Amniotic epithelial cell (primary cell): ENCODE results near the genes BEND5, CDKN2C and C1orf185.

- RRBS: no CpG with 5 or more reads among the region's 4 CpGs
Observed at GRCh38 chr1:47871636-47872258, 125.4 kb downstream of the TRABD2B start.

DNA sequence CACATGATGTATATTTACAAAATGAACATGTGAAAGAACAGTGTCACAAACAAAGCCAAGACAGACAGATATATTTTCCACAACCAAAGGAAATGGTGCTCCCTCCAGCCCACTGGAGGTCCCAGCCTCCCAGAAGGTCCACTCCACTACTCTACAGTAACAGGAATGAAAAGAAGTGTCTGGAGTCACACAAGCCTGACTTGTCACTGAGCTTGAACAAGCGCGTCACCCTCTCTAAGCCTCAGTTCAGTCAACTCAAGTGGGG is 121.3 kb downstream of the TRABD2B start:
- RRBS: no CpG with 5 or more reads among the region's 2 CpGs

DNA sequence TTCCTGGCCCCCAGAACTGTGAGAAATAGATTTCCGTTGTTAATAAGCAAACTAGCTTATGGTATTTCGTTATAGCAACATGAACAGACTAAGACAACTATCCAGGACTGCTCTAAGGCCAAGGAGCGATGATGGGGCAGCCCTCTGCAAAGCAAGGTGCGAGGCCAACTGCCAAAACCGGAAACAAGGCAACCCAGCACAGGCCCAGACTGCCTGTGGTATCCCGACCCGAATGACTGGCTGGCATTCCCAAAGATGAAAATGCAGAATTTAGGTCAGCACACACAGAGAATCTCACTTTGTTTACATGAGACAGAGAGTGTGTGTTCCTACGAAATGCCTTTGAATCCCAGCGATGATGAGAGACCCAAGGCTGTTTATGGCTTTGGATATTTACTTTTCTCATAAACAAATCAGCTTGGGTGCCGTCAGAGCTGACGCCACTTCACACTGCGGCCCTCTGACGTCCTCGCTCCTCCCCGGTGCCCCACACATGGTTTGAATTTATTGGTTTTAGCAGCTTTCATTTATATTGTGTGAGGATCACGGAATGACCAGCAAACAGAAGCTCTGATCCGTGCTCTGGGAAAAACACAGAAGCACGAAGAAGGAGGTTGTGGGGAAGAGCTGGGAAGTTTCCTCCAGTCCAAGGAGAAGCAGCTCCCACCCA is 18.8 kb downstream of the TRABD2B start:
- RRBS: no CpG with 5 or more reads among the region's 18 CpGs

- RRBS: no CpG with 5 or more reads among the region's 7 CpGs
Observed at GRCh38 chr1:48253187-48254087, 30.9 kb downstream of the SLC5A9 start.

GRCh38 chr1:48472323-48472654 is 285 bp upstream of the SPATA6 start:
- RRBS: no CpG with 5 or more reads among the region's 14 CpGs

GRCh38 chr1:48776242-48777292 is at the start of gene BEND5:
TSS of gene BEND5 (minus strand) at chr1:48776891.
- RRBS: 4% methylated on average over 8 of the region's 83 CpGs

DNA sequence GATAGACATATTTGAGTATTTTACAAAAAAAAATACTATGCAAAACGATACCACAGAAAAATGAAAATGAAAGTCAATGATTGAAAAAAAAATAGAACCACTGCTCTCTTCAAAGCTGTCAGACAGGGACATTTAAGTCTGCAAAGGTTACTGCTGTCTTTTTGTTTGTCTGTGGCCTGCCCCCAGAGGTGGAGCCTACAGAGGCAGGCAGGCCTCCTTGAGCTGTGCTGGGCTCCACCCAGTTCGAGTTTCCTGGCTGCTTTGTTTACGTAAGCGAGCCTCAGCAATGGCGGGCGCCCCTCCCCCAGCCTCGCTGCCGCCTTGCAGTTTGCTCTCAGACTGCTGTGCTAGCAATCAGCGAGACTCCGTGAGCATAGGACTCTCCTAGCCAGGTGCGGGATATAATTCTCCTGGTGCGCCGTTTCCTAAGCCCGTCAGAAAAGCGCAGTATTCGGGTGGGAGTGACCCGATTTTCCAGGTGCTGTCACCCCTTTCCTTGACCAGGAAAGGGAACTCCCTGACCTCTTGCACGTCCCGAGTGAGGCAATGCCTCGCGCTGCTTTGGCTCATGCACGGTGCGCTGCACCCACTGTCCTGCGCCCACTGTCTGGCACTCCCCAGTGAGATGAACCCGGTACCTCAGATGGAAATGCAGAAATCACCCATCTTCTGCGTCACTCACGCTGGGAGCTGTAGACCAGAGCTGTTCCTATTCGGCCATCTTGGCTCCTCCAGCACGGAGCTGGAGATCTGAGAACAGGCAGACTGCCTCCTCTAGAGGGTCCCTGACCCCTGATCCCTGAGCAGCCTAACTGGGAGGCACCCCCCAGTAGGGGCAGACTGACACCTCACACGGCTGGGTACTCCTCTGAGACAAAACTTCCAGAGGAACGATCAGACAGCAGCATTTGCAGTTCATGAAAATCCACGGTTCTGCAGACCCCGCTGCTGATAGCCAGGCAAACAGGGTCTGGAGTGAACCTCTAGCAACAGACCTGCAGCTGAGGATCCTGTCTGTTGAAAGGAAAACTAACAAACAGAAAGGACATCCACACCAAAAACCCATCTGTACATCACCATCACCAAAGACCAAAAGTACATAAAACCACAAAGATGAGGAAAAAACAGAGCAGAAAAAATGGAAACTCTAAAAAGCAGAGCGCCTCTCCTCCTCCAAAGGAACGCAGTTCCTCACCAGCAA is 480.8 kb upstream of the BEND5 start:
- RRBS: no CpG with 5 or more reads among the region's 35 CpGs

GRCh38 chr1:50110122-50110575 is 1.4 kb downstream of the ELAVL4 start:
- RRBS: no CpG with 5 or more reads among the region's 10 CpGs

- RRBS: no CpG with 5 or more reads among the region's 7 CpGs
Observed at GRCh38 chr1:50927643-50928548, 32.2 kb downstream of the FAF1 start.

DNA sequence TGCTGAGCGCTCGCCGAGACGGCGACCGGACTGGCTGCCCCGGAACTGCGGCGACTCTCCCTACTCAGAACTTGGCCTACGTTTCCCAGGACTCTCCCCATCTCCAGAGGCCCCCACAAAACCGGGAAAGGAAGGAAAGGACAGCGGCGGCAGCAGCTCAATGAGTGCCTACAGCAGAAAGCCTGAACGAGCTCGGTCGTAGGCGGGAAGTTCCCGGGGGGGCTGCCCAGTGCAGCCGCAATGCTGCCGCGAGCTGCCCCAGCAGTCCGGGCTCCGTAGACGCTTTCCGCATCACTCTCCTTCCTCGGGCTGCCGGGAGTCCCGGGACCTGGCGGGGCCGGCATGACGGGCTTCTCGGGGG is 936 bp upstream of the CDKN2C start:
- RRBS: 2% methylated on average over 27 of the region's 32 CpGs

- RRBS: no CpG with 5 or more reads among the region's 15 CpGs
Observed at GRCh38 chr1:50969895-50970335, at the start of gene CDKN2C. TSS of gene CDKN2C (plus strand) at chr1:50970245.

- RRBS: no CpG with 5 or more reads among the region's 3 CpGs
Observed at GRCh38 chr1:50979082-50979530, 9.1 kb downstream of the CDKN2C start.

DNA sequence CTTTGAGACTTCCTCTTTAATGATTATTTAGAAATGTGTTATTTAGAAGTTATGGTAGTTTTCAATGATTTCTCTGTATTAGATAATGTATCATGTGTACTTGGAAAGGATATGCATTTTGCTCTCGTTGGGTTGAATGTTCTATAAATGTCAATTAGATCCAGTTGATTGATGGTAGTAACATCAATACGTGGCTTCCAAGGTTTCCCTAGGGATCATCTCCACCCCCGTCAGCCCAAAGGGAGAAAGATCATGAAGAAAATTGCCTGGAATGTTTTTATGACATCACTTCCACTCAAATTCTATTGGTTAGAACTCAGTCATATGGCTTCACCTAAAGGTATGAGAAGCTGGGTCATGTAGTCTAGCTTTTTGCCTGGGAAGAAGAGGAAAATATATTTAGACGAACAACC is at the start of gene C1orf185:
C1orf185 (plus strand) TSS at position 319 of the 413 bp plus-strand sequence.
- RRBS: no CpG with 5 or more reads among the region's 4 CpGs

DNA sequence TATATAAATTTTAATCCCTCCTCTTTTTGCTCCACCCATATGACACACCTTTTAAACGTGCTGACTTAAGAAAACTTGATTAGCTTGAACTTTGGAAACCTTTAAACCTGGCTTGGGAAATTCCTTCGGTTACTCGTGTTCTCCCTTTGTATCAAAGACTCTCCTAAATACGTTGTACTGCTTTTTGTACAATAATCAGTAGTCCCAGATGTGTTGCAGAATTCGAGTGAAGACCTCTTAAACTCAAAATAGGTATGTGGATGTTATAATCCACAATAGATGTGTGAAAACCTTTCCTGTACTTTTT is 1.3 kb downstream of the RNF11 start:
- RRBS: no CpG with 5 or more reads among the region's 5 CpGs

DNA sequence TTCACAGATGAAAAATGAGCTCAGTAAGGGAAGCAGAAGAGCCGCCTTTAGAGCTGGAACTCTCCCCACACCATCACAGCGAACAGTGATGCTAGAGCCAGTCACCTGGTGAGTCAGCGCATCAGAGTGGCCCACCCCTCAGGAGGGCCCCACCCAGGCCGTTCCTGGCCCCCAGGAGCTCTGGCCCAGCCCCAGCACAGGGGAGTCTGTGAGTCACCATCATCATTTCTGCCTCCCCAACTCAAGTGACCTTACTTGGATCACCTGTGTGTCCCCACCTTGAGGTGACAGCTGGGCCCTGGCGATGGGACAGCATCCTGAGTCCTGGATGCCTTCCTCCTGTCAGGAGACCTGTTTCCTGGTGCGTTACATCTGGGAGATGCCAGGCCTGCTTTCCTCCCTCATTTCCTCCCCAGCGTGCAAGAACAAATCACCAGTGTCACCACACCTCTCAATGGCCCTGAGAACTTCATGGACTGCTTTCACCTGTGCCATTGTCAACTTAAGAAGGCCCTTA is 4.4 kb upstream of the TTC39A start:
- RRBS: no CpG with 5 or more reads among the region's 7 CpGs

DNA sequence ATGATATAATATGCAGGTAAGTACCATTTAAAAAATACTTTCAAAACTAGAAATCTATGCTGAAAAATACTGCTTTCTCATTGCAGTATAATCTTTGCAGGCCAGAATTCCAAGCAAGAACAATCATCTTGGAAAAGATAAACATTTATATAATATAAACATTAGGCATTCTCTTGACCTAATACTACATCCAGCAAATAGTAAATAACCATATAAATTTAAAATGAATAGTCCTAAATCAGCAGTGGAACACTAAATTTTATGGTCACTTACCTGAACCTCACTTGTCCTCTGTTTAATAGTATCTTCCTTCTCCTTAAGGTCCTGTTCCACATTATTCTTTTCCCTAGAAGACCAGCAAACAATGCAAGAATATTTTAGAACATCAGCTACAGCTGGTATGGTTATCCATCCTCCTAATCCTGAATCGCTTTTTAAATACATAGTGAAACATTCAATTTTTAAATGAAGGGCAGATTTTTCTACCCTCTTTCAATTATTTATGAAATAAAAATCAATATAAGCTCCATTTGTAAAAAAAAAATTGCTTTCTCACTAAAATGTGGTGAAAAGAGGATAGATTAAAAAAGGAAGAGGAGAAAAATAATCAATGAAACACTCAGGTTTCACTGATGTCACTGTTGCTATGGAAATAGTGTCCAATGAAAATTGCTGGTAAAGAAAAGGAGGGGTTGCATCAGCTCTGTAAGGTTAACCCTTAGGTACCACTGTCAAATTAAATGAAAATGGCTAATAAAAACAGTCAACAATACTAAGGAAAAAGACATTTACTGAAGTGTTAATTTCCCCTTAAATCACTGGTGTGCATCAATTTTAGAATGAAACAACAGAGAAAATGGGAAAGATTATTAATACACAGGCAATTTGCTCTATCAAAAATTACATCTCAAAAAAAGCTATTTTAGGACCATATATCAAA is 91.4 kb upstream of the TTC39A start:
- RRBS: no CpG with 5 or more reads among the region's 1 CpG

- RRBS: no CpG with 5 or more reads among the region's 2 CpGs
Observed at GRCh38 chr1:51433513-51434005, 85.5 kb downstream of the EPS15 start.

DNA sequence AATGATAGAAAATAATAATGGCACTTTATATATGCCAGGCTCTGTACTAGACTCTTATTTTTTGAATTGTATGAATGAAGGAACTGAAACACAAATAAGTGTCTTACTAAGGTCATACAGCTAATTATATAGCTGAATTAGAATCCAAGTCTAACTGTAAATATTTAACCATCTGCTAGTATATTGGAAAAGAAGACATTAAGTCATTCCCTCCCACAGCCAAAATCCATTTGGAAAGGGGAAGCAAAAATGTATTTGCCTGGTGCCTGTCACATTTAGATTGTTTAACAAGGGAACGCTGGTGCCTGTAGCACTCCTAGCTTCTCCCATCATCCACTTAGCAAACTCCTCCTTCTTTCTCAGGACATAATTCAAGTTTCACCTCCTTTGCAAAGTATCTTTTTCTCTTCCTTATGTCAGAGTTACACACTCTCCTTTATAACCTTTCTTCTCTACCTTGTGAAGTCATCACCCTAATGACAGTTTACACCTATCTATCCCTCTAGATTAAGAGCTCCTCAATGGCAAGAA is 661 bp upstream of the EPS15 start:
- RRBS: no CpG with 5 or more reads among the region's 1 CpG

- RRBS: no CpG with 5 or more reads among the region's 5 CpGs
Observed at GRCh38 chr1:51572226-51572779, 44.6 kb upstream of the OSBPL9 start.

GRCh38 chr1:52140795-52141337 is 1.0 kb upstream of the ZFYVE9 start:
- RRBS: no CpG with 5 or more reads among the region's 1 CpG